ENCODE measurements around the gene WIPF1.

DNA sequence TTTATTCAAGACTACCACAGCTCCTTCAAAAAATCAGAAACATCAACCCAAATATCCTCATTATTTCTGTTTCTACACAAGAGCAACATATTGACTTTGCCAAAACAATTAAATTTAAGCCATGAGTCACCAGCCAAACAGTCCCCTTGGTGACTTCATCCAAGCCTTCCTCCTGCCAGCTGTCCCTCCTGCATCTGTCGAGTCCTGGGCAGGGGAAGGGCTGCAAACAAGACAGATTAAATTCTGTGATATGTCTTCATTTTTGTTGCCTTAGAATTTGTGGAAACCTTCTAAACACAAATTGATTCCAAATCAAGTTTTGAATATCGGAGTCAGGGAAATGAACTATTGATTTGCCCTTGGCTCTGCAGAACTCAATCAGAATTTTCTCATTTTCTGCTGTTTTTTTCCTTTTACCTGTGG lies 110.3 kb downstream of the SP3 start:
- RRBS: no CpG with 5 or more reads among the region's 2 CpGs

- RRBS: no CpG with 5 or more reads among the region's 5 CpGs
Observed at GRCh38 chr2:173928848-173929607, 36.1 kb downstream of the SP3 start.

DNA sequence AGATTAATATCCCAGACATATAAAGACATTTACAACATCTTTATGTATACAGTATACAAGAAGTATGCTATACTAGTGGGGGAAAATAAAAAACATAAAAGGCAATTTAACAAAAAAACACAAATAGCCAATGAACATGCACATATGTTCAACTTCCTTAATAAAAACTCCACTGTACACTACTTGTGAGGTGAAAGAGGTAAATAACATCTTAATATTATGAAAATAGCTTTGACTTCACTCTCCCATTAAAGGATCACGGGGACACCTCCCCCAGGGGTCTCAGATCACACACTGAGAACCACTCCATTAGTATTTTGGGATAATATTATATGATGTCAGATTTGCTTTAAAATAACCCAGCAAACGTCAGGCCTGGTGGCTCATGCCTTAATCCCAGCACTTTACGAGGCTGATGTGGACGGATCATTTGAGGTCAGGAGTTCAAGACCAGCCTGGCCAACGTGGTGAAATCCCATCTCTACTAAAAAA lies 19.6 kb downstream of the SP3 start:
- RRBS: no CpG with 5 or more reads among the region's 5 CpGs

DNA sequence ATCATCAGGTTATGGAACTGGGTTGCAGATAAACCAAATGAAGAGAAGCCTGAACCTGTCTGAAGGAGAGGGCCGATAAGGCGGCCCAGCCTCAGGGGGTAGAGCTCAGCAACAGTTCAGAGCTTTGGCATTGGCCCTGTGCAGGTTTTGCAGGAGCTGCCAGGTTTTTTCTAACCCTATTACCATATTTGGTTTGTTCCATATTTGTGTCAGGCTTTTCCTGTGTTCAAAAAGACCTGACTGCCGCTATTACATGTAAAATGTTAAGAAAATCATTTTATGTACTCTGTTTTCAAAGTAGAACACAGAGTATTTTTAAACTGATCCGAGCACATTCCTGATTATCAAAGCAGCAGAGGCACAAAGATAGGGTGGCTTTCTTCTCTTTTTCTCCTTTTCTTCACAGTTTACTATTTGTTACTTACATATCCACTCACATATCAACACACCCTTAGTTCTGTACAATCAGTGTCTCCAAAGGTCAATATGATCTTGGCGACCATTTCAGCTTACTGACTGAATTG lies 20.1 kb upstream of the SP3 start:
- RRBS: no CpG with 5 or more reads among the region's 5 CpGs

DNA sequence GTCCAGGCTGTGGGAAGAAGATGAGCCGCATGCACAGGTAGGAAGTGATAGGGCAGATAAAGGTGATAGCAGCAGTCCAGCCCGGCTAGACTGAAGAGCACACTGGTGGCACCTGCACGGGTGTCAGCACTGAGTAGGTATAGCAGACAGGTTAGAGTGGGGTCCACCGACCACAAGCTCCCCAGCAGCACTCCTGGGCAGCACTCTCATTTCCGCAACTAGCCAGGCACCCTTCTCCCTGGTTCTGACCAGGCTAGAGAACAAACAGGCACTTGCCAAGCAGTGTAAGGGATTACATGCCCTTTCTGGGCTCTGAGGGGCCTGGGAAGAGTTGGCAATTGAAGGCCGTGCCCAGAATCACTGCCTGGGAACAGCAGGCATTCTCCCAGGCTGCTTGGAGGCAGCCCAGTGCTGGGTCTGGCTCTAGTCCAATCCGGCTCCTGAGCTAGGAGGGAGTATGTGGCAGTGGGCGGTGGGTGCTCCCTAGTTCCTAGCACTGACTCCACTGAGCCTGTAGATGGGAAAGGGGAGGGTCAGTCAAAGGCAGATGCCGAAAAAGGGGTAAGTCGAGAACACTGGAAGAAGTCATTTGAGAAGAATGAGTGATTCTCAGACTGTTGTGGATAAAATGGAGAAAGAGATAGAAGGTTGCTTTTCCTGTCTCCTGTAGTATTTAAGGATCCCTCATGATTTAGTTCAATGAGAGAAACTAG lies 34.1 kb upstream of the SP3 start:
- RRBS: no CpG with 5 or more reads among the region's 10 CpGs

DNA sequence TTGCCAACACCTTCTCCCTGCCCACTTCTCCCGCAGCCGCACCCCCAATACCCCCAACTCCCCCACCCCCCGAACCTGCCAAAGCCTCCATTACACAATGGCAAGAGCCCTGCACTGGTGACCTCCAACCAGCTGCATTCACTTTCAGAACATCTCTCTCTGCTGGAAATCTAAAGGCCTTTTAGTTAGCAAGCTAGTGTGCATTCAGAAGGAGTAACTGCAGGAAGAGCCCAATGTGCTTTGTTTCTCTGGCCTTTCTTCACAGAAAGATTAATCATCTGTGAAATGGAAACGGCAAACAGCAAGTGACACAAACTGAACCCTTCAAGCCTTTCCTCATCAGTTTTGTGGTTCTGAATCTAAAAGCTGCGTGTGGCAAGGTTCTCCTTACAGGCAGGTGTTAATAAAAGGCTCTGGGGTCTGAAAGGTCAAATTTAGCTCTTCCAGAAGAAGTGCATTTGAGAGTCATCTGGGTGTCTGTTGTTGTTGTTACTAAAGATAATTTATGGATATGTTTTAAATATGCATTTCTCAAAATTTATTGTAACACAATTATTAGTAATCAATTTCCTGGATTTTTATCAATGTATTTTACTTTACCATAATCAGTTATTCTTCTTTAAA lies 124.0 kb downstream of the OLA1 start:
- RRBS: no CpG with 5 or more reads among the region's 5 CpGs

- RRBS: no CpG with 5 or more reads among the region's 2 CpGs
Observed at GRCh38 chr2:174173972-174174212, 74.4 kb downstream of the OLA1 start.

DNA sequence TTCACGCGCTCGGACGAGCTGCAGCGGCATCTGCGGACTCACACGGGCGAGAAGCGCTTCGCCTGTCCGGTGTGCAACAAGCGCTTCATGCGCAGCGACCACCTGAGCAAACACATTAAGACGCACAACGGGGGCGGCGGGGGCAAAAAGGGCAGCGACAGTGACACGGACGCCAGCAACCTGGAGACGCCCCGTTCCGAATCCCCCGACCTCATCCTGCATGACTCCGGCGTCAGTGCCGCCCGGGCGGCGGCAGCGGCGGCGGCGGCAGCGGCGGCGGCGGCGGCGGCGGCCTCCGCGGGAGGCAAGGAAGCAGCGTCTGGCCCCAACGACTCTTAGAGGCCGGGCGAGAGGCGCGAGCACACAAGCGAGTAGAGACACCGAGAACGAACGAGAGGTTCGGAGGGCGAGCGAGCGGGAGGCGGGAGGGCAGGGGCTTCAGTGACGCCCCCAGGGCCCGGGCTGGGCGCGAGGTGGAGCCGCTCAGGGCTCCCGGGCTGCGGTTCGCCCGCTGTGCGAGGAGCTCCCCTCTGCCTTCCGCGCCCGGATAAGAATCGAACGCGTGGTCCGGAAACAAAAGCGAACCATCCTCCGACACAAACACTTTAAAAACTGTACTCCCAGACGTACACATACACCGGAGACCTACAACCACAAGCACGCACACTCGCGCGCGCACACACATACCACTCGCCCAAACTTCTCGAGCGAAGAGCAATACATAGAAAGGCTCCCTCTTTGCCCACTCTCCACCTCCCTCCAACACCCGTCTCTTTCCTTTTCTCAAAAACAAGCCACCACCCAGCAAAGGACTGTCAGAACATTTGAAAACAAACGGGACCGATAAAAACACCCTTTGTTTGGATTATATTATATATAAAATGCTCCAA lies 2.7 kb downstream of the SP9 start:
- RRBS: 6% methylated on average over 13 of the region's 91 CpGs

- RRBS: no CpG with 5 or more reads among the region's 6 CpGs
Observed at GRCh38 chr2:174511552-174512025, 24.8 kb upstream of the GPR155 start.

DNA sequence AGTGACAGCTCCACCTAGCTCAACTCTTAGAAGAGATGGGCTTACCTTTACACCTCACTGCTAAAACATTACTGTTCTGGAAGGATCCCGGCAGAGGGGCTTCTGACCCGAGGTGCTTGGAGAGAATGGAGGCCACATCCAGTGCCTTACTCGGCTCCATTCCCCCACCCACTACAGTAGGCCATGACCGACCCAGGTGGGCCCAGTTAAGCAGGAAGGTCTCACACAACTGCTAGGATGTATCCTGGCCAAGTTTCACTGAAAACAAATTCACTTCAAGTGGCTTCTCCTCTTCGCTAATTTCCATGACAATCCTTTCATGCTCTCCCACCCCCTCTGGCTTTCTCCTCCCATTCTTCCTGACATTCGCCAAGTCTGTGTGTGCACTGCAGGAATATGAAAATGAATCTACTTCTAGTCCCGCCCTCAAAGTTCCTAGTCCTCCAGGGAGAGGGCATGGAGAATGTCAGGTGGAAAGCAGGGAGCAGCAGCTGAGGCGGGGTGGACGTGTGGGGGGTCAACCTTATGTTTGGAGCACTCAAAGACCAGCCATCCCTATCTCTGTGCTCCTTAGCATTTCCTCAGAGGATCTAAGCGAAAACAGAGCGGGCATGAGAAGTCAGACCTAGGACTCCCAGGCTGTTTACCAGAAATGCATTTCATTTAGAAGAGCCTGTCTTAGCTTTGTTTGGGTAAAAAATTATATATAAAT lies 11.8 kb downstream of the WIPF1 start:
- RRBS: no CpG with 5 or more reads among the region's 11 CpGs

- RRBS: no CpG with 5 or more reads among the region's 4 CpGs
Observed at GRCh38 chr2:174596890-174597494, 612 bp downstream of the WIPF1 start.

DNA sequence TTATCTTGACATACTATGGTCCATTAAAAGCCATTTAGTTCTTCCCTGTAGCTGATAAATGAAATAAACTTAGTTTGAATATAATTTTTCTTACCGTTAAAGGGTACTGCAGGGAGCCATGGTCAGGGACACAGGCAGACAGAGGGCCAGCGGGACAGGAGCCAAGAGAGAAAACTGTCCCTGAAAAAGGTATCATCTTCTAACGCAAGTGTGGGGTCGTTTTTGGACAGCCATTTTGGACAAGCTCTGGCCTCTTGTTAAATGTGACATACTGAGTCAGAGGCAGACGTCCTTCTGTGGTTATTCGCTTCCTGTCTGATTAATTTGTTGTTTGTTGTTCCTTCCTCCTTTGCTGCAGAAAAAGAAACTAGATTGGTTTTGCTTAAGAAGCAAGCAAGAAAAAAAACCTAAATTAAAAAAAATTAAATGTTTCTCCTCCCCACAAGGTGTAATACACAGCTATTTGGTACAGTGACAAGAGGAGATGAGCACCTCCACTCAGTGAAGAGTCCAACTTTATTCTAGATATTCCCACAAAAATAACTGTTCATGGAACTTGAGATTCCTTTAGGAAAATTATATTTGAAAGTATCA lies at the start of gene WIPF1:
WIPF1 (minus strand) TSS at position 298 of the 594 bp plus-strand sequence.
- RRBS: no CpG with 5 or more reads among the region's 6 CpGs

DNA sequence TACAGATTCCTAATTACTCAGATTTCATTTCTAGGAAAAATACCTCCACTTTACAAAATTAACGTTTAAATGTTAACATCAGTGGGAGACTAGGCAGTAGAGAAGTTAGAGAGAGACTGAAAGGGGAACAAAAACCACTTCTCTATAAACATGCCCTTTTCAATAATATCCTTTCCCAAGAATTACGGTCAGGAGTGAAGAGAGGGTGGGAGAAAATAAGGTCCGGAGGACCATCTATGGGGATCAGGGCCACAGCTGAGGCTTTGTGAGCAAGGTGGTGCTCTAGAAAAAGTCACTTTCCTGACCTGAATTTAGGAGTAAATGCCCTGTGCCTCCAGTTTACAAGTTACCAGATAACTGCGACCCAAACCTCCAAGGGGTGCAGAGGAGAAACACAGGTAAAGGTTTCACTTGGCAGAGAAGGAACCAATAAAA lies 65.3 kb upstream of the WIPF1 start:
- RRBS: no CpG with 5 or more reads among the region's 4 CpGs

DNA sequence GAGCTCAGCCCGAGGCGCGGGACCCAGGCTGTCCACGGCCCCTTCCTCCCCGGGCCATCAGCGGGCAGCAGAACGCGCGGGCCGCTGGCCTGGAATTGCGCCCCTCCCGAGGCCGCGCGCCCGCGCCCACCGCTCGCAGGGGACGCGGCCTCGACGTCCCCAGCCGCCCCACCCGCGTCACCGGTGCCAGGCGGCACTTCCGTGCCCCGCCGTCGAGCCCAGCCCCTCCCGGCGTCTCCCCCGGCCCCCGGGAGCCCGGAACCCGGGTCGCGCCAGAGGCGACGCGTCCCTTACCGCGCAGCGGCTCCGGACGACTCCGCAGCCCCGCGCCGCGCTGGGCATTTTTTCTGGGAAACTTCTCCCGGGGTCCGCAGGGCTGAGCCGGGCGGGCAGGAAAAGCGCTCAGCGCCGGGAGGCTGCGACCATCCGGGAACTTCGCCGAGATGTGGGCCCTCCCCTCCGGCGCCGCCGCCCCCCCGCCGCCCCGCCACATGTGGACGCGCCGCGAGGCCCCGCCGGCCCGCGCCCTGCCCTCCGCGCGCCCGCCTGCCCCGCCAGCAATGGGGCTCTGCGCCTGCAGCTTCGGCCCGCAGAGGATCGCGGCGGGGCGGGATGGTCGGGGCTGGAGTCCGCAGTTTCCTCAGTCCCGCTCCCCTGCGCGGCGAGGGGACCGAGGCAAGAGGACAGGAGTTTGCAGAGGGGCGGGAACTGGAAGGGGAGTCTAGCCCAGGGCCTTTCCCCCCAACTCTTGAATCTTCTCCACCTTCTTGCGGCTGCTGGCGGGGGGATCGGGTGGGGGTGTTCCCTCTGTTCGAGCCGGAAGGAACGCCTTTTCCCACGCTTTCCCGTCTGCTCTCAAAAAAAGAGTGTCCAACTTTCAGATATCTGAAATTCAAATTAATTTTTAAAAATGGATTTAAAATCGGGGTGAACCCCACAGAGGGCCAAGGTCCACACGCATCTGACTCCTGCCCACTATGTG lies 81.5 kb downstream of the CHRNA1 start:
- RRBS: 2% methylated on average over 47 of the region's 109 CpGs

- RRBS: no CpG with 5 or more reads among the region's 9 CpGs
Observed at GRCh38 chr2:174683462-174683942, 80.8 kb downstream of the CHRNA1 start.

DNA sequence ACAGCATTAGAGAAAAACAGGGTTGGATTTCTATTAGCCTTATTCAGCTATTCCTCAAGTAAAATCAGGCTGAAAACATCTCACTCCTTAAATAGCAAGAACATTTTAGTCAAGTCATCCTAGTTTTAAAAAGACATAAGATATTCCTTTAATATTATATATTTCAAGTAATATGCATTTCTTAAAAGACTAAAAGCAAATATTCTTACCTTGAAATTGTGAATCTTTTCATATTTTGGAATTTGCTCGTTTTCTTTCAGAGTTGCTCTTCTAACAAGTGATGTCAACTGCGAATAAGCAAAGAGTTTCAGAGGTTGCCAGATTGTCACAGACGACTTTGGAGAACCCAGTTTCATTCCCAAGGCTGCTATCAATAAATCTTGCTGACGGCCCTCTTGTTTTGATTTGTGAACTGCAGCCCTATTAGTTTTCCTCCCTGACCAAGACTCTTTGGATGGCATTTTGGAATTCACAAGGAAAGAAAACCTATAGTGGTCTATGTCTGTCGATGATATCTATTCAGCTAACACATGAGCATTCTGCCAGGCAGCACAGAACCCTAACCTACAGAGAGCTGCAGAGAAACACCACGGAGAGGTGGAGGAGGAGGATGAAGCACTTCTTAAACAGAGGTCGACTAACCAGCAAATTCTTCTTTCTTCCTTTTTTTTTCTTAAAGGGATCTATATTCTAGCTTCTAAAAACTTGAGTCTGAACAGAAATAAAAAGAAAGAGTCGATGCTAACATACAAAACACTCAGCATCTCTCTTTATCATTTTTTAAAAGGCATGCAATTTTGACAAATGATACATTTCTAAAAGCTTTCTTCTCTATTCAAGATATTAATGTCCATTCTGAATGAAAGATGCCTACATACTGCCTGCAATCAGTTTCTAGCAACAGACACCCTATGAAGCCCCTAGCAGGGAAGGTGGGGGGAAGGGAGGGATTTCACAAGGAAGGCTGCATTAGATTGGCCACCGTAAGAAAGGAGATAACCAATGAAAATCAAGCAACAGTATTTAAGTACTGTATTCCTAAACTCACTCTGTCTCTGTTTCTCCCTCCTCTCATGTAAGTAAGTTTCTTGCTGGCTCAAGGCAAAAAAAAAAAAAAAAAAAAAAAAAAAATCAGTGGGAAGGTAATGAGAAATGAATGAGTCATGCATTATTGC lies 82.8 kb upstream of the CHRNA1 start:
- RRBS: no CpG with 5 or more reads among the region's 9 CpGs

GRCh38 chr2:175179919-175180233 lies 1.6 kb downstream of the ATP5MC3 start:
- RRBS: no CpG with 5 or more reads among the region's 3 CpGs

DNA sequence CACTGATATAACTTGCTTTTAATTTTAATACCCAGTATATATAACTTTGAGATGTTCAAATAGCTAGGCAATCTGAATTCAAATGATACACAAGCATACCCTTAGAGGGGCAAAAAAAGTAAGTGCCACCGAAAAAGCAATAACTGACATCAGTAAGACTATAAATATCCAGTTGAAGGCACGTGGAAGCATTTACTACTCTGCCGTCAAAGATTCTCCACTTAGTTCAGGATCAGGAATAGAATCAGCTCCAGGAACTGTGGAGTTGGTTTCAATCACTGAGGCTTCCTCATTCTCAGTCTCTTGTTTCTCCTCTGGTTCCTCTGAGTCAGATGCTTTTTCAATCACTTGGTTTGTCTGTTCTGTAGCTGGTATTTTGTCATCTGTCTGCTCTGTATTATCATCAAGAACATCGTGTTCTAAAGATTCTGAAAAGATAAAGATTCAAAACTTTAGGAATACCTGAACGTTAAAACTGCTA lies 72.3 kb downstream of the LNPK start:
- RRBS: no CpG with 5 or more reads among the region's 5 CpGs

DNA sequence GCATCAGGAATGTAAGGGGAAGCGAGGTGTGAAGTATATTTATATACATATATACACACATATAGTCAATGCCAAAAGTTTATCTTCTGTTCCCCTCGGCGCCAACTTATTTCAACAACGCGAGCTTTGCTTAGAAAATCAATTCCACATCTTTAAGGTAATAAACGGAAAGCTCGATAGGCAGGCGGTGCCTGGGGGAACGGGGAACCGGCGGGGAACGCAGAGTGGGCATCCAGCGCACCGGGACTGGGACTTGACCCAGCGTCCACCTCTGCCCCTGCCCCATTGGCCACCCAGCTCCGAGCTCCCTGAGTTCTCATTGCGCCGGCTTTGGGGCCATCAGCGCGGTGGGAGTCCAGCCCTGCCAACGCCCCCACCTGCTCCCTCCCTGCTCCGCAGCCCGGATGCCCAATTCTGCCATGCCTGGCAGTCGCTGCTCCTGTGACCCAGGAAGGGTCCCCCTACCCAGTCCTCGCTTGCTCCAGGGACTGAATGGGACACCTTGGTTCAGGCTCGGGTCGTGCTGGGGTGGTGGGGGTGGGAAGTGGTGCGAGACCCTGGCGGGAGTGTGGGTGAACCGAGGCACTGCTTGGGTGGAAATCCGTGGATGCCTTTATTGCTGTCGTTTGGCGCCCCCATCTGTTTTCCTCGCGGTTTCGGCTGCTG lies 2.1 kb upstream of the EVX2 start:
- RRBS: 5% methylated on average over 10 of the region's 36 CpGs

- RRBS: 0% methylated on average over 4 of the region's 31 CpGs
Observed at GRCh38 chr2:176088268-176088952, 4.1 kb upstream of the HOXD13 start.

Data from iris pigment epithelial cell (primary cell).